NCI-H460 (cell line): ENCODE measurements around a stretch of chr19.

DNA sequence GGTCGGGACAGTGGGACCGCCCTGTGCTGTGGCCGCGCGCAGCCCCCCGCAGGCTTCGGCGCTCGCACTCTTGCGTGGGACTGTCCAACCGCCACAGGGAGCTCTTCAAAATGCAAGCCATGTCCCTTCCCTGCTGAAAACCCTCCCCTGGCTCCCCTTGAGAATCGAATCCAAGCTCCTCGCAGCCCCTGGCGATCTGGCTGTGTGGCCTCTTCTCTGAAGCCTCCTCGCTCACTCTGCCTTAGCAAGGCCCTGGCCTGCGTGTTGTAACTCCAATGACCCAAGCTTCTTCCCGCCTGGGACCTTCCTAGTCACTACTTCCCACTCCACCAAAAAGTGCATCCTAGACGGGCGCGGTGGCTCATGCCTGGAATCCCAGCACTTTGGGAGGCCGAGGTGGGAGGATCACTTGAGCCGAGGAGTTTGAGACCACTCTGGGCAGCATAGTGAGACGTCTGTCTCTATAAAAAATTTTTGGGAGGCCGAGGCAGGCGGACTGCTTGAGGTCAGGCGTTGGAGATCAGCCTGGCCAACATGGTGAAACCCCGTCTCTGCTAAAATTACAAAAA lies 8.2 kb downstream of the EPHX3 start:
RAMPAGE:
- cytosol, long total RNA: no peak
- long total RNA: no peak
- nucleus, long total RNA: no peak

DNA sequence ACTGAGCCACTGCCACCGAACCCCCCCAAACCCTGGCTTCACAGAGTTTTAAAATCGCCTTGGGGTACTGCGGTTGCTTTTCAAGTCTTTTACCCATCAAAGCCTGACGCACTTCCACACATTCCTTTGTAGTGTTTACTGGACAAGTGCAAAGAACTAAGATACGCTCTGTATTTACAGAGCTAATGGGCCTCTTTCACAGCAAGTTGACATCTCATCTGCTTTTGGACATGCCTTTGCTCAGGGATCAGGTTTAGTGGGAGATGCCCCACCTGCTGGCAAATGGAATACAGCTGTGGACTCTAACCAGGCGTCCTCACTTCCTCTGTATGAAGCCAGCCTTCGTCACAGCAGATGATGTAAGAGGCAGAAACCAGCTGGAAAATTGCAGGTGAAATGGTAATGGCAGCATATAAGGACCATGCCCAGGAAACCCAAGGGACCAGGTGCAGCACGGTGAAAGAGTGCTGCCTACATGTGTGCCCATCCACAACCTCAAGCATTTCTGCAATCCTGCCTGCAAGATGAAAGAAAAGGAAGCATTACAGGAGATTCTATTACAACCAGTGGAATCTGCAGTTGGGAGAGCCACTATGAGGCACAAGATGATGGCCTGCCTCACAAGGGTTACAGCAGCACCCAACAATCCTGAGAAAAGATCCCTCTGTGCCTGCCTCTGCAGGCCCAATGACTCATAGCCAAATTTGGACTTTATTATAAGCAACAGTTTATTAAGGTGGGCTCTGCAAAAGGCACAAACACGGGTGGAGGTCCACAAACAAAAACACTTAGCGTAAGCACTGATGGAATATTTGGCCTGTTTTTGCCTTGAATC lies 34.7 kb downstream of the BRD4 start:
RAMPAGE:
- cytosol, long total RNA: no peak
- long total RNA: no peak
- nucleus, long total RNA: no peak

RAMPAGE:
- cytosol, long total RNA: no peak
- long total RNA: no peak
- nucleus, long total RNA: no peak
These were observed 25.9 kb downstream of the BRD4 start for GRCh38 chr19:15306350-15306996.

DNA sequence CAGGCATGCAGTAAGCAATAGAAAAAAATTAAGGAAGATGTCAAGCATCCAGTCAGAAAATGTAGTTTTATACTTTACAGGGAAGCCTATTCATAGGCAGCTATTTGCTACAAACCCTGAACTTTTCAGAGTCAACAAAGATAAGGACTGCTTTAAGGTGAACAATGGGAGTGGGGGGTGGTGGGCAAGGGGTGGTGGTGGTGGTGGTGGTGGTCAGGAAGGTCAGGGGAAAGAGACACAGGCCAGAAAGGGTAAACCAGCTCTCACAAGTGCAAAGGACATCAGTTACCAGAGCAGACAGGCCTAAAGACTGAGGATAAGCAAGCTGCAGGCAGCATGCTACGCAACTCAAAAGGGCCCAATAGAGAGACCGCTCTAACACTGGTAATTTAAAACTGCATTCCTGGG lies 14.9 kb downstream of the BRD4 start:
RAMPAGE:
- cytosol, long total RNA: no peak
- long total RNA: no peak
- nucleus, long total RNA: no peak

DNA sequence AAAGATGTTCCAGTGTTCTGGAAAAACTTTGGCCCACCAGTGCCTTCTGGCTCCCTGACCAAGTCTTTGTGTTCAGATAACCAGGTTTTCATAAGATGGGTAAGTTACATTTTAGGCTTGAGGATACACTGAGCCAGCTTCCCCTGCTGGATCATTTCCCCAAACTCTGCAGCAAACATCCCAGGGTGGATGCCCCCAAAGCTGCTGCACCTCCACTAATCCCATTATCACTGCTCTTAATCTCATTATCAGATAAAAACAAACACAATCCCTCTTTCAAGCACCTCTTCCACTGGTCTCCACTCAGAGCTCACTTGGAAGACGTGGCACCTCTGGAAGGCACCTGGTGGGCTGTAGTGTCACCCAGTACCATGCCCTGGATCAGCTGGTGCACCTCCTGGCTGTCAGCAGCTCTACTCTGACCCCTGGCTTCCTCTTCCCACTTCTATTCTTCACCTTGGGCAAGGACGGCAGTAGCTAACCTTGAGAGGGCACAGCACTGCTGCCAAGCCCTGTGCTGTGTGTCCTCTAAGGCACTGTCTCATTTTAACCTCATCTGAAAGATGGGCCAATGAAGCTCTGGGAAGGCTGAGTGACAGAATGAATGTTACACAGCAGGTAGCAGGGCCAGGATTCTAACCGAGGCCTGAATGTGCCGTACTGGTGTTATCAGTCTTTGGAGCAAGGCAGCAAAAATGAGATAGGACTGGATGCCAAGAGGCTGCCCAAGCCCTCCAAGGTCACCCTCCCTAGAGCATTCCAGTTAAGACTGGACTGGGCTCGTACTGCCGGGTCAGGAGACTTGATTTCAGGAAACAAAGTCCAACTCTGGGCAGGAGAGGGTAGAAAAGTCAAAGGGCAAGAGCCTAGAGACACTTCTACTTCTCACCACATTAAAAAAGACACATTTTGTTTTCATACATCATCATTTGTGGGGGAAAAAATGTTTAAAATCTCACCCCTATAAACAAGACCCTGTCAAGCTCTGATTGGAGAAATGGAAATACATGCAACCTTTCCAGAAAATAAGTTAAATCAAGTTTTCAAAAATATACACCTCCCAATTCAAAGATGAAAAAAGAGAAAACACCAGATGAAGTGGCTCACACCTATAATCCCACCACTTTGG lies 7.3 kb downstream of the BRD4 start:
RAMPAGE:
- cytosol, long total RNA: no peak
- long total RNA: no peak
- nucleus, long total RNA: no peak

GRCh38 chr19:15397464-15398248 lies 18.1 kb upstream of the AKAP8 start:
RAMPAGE:
- cytosol, long total RNA: no peak
- long total RNA: no peak
- nucleus, long total RNA: no peak

RAMPAGE:
- cytosol, long total RNA: no peak
- long total RNA: no peak
- nucleus, long total RNA: no peak
These were observed 936 bp upstream of the AKAP8L start for GRCh38 chr19:15419452-15420396.

DNA sequence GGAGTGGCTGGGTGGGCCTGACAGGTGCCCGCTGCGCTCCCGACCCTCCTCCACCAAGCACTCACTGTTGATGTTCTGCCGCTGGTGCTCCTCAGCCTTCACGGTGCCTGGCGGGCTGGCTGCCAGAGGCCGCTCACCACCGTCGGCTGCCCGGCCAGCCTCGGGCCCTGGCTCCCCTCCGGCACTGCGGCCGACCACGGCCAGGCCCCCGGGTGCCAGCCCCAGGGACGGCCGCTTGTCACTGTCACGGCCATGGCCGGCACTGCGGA lies 5.7 kb upstream of the AKAP8L start:
RAMPAGE:
- cytosol, long total RNA: no peak
- long total RNA: no peak
- nucleus, long total RNA: no peak

DNA sequence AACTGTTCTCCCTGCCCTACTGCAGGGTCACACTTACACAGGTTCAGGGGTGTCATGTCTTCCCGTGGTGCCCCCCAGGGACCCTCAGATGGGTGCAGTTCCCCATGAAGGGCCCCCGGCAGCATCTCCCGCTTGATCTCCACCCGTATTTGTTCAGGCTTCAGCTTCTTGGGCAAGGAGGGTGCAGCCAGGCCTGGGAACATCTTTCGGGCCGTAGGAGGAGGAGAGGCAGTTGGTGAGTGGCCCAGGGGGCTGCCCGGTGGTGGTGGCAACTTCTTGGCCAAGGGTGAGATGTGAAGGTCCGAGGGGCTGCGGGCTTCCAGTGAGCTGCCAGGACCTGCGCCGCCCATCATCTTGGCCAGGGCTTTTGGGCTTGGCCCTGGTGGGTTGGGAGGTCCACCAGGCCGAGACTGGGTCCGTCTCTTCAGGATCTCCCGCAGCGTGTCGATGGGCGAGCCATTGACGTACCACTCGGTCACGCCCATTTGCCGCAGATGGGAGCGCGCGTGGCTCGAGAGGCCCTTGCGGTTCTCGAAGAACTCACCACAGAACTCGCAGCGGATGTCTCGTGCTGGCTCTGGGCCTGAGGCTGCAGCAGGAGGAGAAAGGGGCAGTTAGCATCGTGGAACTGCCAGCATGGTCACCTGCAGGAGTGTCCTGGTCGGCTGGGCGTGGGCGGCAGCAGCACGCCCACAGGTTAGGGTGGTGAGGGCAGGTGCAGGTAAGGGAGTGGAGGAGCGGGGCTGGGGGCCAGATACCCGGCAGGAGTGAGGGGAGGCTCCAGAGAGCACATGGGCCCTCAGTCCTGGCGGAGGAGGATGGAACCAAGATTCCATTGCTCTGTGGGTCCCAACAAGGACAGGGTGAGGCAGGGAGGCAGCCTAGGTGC lies 8.4 kb upstream of the AKAP8L start:
RAMPAGE:
- cytosol, long total RNA: no peak
- long total RNA: no peak
- nucleus, long total RNA: no peak

DNA sequence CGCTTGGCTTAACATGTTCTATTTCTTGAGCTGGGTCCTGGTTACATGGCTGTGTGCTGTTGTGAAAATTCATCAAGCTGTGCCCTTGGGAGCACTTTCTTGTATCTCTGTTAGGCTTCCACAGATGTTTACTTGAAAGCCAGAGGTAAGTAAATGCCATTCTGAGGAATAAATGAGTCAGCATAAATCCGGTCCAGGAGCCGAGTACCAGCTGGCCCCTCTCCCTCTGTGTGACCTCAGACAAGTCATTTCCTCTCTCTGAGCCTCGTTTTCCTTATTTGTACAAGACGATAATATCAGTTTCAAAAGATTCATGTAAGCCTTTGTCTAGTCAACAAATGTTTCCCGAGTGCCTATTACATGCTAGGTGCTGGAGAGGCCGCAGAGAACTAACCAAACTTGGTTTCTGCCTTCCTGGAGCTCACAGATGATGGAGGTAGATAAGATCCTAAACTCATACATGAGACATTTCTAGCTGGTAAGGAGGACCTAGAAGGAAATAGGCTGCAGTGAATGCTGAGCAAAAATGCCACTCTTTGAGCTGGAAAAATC lies 2.7 kb upstream of the RASAL3 start:
RAMPAGE:
- cytosol, long total RNA: no peak
- long total RNA: no peak
- nucleus, long total RNA: no peak

DNA sequence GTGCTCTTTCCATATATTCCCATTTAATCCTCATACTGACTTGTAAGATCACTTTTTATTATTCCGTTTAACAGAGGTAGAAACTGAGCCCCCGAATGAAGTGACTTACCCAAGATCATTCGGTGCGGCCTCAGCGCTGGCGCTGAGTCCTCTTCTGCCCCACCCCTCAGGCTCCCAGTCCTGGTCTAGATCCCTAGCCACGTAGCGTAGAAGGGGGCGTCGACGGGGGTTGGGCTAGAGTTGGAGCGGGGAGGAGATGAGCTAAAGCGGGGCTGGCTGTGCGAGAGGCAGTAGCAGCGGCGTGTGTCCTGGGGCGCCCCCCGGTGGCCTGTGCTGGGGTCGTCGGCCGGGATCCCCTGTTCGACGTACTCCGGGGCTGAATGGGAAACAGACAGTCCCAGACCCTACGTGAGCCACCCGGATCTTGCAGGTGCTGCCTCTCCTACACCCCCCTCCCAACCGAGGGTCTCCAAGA lies 47.4 kb downstream of the CYP4F22 start:
RAMPAGE:
- cytosol, long total RNA: no peak
- long total RNA: no peak
- nucleus, long total RNA: no peak

DNA sequence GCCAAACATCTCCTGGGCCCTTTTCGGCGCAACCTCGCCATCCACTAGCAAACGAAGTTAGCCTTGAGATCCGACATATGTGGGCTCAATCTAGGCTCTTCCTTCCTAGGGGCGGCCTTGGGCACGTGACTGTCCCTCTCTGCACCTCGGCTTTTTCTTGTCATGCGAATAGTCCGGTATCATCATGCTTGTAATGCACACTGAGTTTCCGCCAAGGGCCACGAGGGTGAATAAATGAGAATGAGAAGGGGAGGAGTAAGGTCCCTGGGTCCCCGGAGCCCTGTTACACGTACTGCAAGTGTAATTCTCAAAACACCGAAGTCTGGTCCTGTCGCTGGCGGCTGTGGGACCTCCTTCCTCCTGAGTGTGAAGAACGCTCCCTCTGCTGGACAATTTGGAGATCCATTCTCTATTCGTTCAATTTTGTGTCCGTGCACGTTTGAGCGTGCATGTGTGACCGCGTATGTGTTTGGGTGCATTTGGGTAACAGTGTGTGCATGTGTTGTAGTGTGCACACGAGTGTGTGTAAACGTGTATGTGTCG lies 47.9 kb downstream of the CYP4F22 start:
RAMPAGE:
- cytosol, long total RNA: no peak
- long total RNA: no peak
- nucleus, long total RNA: no peak

GRCh38 chr19:15643268-15643736 lies 2.6 kb downstream of the CYP4F3 start:
RAMPAGE:
- cytosol, long total RNA: no peak
- long total RNA: no peak
- nucleus, long total RNA: no peak

DNA sequence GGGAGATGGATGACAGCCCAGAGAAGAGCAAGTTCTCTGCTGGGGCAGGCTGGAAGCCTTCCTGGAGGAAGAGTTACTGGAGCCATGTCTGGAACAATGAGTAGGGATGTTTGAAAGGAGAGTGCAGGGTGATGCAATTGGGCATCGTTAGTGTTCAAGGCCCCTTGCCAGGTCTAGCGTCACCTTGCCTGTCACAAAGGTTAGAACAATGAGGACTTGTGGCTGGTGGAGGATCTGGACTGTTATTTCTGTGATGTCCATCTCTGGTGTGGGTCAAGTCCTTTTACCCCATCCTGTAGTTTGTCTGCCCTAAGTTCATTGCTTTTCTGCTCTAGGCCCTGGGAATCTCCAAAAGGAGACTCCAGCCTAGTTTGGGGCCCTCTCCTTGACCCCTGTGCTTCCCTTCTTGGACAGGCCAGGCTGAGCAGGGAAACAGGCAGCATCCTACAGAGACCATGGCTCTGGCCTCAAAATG lies 3.7 kb downstream of the CYP4F3 start:
RAMPAGE:
- cytosol, long total RNA: no peak
- long total RNA: no peak
- nucleus, long total RNA: no peak

RAMPAGE:
- cytosol, long total RNA: no peak
- long total RNA: no peak
- nucleus, long total RNA: no peak
These were observed 21.3 kb upstream of the OR10H1 start for GRCh38 chr19:15836600-15837346.

GRCh38 chr19:16033660-16033905 lies 42.7 kb upstream of the TPM4 start:
RAMPAGE:
- cytosol, long total RNA: no peak
- long total RNA: no peak
- nucleus, long total RNA: no peak

RAMPAGE:
- cytosol, long total RNA: no peak
- long total RNA: no peak
- nucleus, long total RNA: no peak
These were observed 417 bp upstream of the TPM4 start for GRCh38 chr19:16075744-16076412.

DNA sequence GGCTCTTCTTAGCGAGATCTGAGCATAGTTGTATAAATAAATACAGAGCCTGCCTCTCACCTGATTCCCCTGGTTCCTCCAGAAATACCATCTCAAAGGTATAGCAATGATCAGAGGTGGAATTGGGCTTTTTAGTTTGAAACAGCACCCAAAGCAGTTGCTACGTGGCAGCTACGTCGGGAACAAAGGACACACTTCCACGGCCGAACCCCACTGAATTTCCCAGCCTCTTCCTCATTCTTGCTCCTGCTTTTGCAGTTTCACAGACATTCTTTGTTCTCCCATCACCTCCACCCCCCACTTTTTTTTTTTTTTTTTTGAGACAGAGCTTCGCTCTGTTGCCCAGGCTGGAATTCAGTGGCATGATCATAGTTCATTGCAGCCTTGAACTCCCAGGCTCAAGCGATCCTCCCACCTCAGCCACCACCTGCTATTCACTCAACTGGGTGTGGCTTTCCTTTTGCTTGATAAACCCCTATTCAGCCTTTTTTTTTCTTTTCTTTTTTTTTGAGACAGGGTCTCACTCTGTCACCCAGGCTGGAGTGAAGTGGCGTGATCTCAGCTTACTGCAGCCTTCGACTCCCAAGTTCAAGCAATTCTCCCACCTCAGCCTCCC lies 13.2 kb downstream of the TPM4 start:
RAMPAGE:
- cytosol, long total RNA: no peak
- long total RNA: no peak
- nucleus, long total RNA: no peak

RAMPAGE:
- cytosol, long total RNA: no peak
- long total RNA: no peak
- nucleus, long total RNA: no peak
These were observed 14.9 kb downstream of the TPM4 start for GRCh38 chr19:16091210-16091670.

DNA sequence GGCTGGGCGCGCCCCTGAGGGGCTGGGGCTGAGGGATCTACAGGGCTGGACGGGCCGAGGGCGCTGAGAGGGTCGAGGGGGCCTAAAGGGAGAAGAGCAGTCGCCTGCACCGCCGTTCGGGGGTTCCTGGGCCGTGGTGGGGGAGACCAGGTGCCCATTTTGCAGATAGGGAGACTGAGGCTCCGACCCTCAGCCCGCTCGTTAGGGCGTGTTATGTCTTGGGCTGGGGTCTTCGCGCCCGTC lies 298 bp downstream of the RAB8A start:
RAMPAGE:
- cytosol, long total RNA: no peak
- long total RNA: no peak
- nucleus, long total RNA: no peak